Parietal lobe (tissue), 2 donors: Measurements from ENCODE around the gene TEX36.

DNA sequence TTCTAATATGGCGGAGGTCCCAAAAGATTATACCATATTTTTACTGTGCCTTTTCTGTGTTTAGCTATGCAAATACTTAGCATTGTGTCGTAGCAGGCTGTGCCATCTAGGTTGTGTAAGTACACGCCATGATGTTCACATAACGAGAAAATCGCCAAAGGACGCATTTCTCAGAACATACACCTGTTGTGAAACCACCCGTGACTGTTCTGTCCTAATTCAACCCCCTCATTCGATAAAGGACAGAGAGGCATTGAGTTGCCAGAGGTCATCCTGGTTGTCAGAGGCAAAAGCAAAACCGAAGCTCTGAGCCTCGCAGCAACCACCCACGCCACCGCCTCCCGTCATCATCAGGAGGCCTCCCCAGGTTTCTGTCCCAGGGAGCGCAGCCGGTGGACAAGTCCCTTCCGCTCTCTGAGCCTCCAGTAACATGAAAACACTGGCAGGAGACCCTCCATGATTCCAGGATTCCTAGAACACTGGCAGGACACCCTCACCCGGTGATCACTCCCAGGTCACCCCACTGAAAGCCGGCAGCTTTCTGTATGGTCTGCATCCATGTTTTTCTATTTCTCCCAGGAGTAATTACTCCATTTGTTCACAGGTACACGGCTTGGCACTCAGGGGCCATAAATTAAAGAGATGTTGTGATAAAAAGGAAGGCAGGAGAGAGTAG is 28.7 kb downstream of the OAT start:
- RAMPAGE, long total RNA = no peak

GRCh38 chr10:124403479-124404070 is 15.1 kb downstream of the OAT start:
- RAMPAGE, long total RNA = no peak

DNA sequence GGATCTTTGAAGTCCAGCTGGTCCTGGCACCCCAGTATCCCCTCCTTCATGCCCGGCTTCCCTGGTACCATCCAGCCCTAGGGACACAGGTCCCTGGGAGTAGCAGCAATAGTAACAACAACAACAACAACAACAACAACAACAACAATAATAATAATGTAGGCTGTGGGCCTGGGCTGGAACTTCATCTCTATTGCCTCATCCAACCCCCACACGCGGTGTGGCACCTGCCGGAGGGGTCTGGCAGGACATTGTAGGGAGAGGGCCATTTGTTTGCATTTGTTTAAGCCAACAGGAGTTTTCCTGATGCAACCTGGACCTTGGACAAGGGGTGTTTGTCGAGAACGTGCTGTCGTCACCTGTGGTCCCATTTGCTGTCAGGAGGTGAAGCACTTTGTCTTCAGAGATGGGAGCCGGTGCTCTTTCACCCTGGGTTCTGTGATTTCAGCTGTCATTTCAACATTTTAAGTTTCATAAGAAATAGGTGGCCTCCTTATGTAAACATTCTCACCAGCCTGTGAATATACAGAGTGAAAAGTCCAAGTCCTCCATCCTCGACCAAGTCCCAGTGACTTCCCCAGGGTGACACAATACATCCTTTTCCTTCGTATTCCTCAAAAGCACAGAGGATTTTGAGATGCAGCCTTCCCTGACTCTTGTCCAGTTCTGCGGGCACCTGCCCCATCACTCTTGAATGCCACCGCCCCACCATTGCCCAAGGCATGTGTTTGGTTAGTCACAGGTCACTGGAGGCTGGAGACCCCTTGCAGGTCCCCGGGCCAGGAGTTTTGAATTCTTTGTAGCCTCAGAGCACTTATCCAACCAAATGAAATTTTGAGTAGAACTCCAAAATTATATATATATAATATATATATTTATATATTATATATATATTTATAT is 9.2 kb downstream of the LHPP start:
- RAMPAGE, long total RNA = no peak

DNA sequence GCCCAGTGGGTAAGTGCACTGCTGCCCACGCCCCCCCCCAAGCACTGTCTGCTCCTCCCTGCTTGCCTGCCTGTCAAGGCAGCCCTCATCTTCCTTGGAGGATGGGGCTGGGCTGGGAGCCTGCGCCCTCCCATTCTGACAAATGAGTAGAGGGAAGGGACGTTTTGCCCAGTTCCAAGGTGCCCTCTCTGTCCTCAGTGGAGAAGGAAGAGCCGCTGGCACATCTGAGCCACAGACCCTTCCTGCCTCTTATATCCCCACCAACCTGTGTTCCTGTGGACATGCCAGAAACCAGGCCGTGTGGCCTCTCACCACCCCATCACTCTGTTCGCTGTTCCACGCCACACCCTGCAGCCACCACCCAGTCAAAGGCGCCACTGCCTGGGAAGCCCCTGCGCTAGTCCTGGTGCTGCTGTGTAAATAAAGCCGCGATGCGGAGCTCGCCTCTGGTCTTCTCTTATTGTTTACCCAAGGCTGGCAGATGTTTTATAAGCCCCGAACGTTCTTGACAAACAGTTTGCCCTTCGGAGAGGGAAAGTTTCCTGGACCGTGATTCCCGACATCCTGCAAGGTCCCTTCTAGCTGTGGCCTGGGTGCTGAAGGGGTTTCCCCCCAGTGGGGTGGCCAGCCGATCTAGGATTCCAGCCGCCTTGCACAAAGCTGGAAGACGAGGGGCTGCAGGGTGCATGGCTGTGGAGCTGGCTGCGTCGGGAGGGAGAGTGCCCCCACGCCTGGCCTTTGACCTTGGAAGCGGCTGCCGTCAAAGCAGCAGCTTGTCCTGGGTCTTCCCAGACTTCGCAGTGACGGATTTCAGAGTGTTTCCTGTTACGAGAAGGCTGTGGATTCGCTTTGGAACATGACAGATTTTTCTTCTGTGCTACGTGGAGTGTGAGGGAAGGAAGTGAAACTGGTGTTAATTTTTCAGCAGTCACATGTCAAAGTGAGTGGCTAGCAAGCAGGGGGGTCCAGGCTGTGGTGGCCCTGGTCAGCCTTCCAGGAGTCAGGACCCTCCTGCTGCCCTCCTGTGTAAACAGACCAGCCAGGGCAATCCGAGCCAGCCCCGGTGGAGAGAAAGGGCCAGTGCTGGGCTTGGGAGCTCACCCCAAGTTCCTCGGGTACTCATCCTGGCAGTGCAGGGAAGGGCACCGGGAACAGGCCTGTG is 61.5 kb downstream of the LHPP start:
- RAMPAGE, long total RNA = no peak

GRCh38 chr10:124645364-124645741 is 98.8 kb downstream of the FAM53B start:
- RAMPAGE, long total RNA = no peak

- RAMPAGE, long total RNA = no peak
Measured at GRCh38 chr10:124647742-124648472, 96.3 kb downstream of the FAM53B start.

GRCh38 chr10:124671784-124672189 is 72.4 kb downstream of the FAM53B start:
- RAMPAGE, long total RNA = no peak

DNA sequence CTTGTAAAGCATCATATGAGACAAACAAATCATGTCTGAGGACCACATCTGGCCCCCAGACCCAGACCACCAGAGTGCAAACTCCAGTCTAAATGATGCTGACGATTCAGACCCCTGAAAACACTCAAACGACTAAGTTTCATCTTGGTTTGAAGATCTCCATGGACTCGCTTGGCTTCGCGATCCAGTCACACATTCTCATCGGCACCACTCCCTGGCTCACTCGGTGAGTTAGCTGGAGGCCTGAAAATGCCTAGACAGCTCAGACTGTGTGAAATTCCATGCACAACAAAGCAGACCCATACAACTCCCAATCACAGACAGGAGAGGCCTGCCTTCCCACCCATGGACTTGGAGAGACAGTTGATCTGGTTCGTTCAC is 16.3 kb downstream of the FAM53B start:
- RAMPAGE, long total RNA = no peak

DNA sequence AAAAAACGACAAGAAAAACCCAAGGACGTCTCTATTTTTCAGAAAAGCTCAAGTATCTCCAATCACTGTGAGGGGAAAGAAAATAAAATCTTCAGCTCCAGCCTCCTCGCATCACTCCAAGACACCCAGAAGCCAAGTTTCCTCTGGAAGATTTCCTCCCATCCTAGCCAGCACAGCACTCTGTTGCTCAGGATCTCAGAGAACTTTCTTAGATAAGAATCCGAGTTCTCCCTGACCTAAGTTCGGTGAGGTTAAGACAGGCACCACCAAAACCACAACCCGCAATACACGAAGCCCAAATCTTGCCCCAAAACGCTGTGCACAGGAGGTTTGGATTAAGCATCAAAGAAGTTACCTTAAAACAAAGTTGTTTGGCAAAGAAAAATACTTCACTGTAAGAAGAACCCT is 4.2 kb downstream of the FAM53B start:
- RAMPAGE, long total RNA = no peak

- RAMPAGE, long total RNA = no peak
Measured at GRCh38 chr10:124916618-124917618, 25.0 kb upstream of the ZRANB1 start.

GRCh38 chr10:124999284-125000553 is 28.2 kb downstream of the CTBP2 start:
- RAMPAGE, long total RNA = no peak

- RAMPAGE, long total RNA = no peak
Measured at GRCh38 chr10:125047857-125048571, 20.1 kb upstream of the CTBP2 start.

- RAMPAGE, long total RNA = no peak
Measured at GRCh38 chr10:125054824-125055361, 27.0 kb upstream of the CTBP2 start.

DNA sequence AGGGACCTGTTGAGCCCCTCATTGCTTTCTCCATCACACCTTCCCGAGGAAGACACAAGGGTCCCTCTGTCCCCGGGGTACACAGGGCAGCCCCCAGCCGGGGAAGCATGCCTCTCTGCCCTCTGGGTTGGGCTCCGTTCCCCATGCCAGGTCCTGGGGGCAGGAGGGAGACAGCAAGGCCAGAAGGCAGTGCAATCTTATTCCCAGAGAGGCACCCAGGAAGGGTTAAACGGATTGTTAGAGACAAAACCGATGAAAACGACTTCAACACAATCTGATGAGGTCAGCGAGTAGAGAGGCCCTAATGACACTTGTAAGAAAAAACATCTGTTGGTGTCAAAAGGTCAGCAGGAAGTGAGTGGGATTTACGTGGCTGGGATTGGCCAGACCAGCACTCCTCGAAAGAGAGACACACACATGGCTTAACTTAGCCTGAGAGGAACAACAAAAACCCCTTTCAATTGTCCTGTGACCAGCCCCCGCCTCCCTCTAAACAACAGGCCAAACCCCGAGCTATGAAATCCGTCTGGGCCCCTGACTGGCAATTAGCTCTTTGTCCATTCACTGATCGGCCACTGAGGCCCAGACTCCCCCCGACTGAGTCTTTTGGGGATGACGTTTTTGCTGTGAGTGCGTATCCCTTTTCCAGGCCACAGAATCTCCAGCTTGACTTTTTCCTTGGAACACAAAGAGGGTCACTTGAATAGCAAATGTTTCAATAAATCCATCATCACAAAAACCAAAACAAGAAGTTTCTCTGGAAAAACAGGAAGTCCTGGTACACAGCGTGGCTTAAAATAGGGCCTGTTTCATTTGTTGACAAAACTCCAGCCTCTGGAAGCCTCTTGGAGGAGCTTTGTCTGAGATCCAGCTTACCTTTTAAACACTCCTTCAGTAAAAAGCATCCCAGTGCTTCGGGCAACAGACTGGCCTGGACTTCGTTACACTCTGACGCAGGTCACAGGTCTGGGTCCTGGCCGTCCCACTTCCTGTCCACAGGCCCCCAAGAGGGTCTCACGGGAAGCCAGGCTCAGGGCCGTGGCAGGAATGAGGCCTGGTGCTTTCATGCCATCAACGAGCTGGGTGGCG is 29.4 kb upstream of the CTBP2 start:
- RAMPAGE, long total RNA = no peak

DNA sequence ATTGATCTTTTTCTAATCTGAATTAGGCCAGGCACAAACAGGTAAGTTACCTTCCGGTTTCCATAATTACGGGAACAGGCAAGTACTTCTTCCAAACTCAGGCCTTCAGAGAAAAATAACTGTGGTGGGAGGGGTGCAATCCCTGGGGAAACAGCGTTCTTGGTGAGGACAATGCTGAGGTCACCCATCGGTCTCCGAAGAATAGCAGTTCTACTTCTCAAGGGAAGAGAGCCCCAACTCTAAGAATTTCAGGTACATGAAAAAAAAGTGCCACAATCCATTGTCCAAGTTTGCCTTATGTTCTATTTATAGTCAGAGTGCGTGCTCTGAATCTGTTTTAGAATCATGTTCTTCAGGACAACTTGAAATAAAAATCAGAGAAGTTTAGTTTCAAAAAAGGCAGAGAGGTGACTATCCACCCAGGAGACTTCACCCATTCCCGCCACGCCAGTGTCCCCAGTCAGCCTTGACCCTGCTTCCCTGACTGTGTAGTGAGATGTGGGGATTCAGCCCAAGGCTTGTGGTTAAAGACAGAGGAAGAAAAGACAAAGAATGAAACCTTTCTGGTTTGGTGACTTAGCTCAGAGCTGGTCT is 36.5 kb upstream of the CTBP2 start:
- RAMPAGE, long total RNA = no peak

- RAMPAGE, long total RNA = no peak
Measured at GRCh38 chr10:125085701-125086277, 57.9 kb upstream of the CTBP2 start.

DNA sequence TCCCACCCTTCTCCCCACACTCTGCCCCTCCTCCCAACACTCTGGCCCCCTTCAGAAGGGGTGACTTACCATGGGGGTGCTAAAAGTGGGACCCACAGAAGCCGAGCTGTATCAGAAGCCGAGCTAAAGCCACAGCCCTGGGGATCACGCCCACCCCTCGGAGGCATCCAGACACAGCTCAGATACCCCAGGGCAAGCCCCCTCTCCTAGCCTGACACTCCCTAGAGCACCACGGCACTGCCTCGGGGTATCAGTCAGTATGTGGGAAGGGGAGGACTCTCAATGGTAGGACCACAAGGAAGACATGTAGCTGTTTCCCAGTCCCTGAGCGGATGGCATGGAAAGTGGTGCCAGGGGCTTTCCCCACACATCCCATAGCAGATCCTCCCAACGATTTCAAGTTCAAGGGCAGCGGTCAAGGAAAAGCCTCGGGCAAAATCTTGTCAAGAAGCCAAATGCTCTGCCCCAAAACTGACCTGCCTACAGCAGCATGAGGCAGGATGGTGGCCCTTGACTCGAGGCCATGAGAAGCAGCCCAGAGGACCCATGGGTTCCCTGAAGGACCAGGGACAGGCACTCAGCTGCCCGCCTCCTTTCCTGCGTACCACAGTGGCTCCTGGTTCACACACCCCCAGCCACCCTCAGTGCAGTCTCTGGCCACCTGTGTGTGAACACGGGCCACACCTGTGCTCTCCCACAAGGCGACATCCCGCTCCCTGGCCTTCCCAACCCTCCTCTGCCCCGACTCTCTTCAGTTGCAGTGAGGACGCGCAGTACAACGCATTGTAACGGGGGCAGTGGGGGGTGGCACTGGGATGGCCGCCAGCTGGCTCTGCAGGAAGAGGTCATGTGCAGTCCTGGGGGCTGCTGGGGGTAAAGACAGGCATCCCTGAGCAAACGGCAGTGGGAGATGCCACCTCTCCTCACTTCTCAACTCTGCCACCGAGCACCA is 88.8 kb upstream of the CTBP2 start:
- RAMPAGE, long total RNA = no peak

- RAMPAGE, long total RNA = no peak
Measured at GRCh38 chr10:125660685-125660907, 22.4 kb downstream of the TEX36 start.

GRCh38 chr10:125682982-125683379 is at the start of gene TEX36:
Gene TEX36, minus strand, starts transcription at chr10:125683163.
- RAMPAGE, long total RNA = no peak

DNA sequence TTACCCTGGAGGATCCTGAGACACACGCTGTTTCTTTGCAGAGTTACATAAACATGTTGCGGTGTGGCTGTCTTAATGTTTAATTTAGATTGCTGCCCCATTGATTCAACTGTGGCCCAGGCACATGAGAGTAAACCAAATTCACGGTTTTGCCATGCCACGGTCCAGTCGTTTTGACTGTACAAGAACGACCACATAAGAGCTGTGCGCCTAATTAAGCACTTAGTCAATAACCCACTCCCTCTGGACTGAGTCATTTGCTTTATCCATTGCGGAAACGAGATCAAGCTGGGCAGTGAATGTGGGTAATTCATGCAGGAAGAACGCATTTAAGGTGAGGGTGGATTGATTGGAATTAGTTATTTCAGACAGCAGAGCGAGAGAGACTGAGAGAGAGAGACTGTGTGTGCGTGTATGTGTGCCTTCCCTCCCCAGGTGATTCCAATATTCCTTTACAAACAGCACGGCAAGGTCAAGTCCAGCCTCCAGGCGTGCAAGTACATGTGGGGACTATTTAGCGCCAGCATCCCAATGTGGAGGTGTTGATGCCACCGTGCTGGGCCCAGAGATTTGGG is 8.3 kb upstream of the TEX36 start:
- RAMPAGE, long total RNA = no peak